Cytotoxic T cell (primary cell): ENCODE data around the gene PDE9A.

- PRO-cap, 2 experiments = no peak in any of the 2 experiments
Observed at GRCh38 chr21:41952710-41953270, 1.0 kb downstream of the C2CD2 start.

GRCh38 chr21:42021668-42022710, 11.8 kb upstream of the ZBTB21 start:
- PRO-cap, 2 experiments = no peak in any of the 2 experiments

- PRO-cap, 2 experiments = no peak in any of the 2 experiments
Observed at GRCh38 chr21:42191981-42192439, 26.9 kb upstream of the ABCG1 start.

- PRO-cap, 2 experiments = no peak in any of the 2 experiments
Observed at GRCh38 chr21:42262803-42263338, 43.9 kb downstream of the ABCG1 start.

GRCh38 chr21:42275811-42276728, 39.1 kb downstream of the TFF3 start:
- PRO-cap, 2 experiments = no peak in any of the 2 experiments

DNA sequence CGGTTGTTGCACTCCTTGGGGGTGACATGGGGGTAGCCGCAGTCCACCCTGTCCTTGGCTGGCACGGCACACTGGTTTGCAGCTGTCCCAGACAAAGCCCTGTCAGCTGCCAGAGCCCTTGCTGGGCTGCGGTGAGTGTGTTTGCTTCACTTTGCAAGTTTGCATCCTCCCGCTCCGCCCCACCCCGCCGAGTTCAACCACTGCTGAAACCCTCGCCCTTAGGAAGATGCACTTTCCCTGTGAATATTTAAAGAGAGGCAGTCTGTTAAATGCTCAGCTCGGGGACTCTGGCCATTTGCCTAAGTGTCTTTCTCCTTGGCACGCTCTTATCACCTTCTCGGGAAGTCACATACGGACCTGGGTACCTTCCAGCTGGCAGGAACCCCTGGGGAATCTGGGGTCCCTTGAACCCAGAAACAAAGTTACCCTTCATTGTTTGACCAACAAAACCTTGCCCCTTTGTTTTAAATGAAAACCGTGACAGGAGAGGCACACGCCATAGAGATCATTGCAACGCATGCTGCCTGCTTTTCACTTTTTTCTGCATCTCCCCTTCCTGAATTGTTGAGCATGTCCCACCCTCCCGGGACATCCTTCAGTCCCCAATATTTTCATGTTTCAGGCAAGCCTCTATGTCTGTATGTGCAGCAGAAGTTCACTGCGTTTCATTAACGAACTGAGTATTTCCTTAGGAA, 1.5 kb downstream of the TFF3 start:
- PRO-cap, 2 experiments = no peak in any of the 2 experiments

DNA sequence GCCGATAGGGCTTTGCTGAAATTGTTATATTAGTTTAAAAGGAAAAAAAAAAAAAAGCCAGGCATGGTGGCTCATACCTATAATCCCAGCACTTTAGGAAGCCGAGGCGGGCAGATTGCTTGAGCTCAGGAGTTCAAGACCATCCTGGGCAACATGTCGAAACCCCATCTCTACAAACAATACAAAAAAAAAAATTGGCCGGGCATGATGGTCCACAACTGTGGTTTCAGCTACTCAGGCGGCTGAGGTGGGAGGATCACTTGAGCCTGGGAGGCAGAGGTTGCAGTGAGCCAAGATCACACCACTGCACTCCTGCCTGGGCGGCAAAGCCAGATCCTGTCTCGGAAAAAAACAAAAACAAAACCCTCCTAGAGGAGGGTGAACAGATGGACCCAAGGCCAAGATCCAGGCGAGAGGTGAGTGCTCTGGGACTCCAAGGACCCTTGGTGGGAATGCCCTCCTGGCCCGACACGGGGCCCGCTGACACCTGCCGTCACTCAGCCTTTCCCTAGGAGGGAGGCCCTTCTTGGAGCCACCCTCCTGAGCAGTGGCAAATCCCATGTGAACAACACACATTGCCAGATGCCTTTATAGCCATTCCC, 503 bp downstream of the TFF2 start:
- PRO-cap, 2 experiments = no peak in any of the 2 experiments

GRCh38 chr21:42404590-42405081, 934 bp downstream of the UBASH3A start:
- PRO-cap, 2 experiments = no peak in any of the 2 experiments

DNA sequence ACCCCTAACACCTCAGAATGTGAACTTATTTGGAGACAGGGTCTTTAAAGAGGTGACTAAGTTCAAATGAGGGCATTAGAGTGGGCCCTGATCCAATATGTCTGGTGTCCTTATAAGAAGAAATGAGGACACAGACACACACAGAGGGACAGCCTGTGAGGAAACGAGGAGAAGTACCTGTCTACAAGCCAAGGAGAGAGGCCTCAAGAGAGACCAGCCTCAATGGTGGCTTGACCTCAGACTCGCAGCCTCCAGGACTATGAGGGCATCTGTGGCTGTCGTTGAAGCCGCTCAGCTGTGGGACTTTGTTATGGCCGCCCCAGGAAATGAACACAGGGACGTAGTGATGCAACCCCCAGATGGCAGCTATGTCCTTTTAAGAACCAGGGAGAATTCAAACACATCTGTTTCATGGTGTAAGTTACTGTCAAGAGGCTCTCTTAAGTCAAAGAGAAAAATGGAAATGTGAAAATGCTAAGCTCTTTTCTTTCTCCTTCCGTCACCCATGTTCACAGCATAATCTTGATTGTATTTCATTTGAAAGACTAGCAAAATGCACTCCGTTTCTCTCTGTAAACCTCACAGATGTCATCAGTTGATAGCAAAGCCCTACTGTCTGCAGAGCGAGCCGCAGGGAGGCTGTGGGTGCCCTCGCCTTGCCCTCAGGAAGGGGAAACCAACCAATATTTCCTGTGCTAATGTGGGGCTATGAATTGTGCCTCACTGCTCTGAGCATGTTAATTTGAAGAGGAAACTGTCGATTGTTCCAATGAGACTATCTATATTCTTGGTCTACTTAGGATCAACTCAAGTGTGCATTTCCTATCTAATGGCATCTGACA, 21.3 kb downstream of the UBASH3A start:
- PRO-cap, 2 experiments = peak in 2 of 2 experiments; most common plus-strand start position 610 of the sequence (in 1); most common minus-strand start position 524 of the sequence (in 2)

DNA sequence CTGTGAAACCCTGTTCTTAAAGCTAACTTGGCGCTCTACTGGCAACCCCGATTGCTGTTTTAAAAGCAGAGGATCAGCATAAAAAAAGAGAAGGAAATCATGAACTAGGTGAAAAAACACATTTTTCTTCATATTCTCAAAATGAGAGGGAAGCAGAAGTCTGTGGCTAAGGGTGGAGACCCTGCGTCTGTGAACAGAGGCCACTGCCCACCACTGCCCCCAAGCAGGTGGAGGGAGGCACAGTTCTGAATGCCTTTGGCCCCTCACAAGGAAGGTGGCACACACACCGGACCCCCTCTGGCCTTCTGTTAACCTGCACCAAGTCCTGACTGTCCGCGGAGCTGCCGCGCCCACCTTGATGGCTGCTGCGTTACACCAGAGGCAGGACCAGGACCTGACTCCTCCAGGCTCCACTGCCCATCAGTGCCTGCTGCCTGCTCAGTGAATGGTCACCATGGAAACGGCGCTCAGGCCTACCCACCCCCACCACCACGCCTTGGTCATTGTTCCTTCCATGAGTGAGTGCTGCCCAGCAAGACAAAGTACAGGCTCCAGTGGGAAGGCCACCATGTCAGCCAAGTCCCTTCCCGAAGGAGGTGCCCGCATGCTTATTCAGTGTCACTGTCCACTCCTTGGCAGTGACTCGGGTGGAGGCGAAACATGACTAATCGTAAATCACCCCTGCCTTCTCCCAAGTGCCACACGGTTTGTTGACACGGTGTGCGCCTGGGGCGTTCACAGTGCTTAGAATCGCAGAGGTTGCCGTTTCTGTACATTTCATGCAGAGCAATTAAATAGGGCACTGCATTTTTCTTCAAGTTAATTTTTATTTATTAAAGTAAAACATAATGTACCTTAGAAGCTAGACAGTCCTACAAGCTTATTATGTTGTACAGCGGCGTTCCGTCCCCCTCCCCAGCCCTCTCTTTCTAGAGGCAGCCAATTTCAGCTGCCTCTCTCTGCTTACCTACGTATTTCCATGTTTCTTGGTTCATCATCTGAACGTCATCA, 57.3 kb downstream of the SLC37A1 start:
- PRO-cap, 2 experiments = no peak in any of the 2 experiments

DNA sequence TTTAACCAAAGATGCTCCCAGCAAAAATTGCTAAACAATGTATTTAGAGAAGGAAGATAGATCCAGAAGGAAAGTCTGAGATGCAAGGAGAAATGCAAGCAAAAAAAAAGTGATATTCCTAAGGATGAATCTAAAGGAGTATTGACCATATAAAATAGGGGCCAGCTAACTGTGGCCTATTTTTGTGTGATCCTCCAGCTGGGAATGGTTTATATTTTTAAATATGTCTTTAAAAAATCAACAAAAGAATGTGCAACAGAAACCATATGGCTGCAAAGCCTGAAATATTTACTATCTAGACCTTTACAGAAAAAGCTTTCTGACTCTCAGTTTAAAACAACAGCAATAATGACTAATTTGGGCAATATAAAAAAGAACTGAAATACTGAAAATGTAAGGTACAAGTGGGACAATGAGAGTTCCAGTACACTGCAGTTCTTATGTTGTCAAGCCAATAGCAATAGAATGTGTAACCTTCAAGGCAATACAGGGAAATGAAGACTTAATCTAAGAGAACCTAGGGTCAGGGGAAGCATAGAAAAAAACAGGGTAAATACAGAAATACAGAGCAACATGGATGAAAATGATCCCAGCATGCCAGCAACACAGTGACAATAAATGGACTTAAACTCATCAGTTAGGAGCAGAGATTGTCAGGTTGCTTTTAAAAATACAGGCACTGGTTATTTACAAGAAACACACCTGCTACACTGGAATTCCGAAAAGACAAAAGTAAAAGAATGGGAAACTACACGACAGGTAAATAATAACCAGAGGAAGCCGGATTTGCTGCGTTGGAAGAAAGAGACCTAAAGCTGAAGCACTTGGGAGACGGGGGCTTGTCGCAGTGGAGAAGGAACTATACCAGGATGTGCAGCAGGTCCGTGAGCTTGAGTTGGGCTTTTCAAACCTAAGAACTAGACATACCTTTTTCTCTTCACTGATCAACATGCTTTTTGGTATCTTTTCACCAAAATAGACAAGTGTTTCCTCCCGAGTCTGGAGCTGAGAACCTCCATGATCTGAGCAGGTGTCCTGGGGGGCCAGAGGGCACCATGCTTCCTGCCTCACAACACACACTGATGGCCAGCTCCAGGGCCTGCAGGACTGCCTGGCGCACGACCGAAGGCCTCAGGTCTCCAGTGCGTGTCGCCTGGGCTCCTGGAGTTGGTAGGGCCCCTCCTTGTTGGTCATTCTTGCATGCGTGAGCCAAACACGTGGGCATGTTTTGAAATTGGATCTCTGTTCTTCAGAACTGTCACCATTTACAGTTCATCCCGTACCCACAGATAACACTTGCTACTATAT, 63.9 kb downstream of the SLC37A1 start:
- PRO-cap, 2 experiments = no peak in any of the 2 experiments

DNA sequence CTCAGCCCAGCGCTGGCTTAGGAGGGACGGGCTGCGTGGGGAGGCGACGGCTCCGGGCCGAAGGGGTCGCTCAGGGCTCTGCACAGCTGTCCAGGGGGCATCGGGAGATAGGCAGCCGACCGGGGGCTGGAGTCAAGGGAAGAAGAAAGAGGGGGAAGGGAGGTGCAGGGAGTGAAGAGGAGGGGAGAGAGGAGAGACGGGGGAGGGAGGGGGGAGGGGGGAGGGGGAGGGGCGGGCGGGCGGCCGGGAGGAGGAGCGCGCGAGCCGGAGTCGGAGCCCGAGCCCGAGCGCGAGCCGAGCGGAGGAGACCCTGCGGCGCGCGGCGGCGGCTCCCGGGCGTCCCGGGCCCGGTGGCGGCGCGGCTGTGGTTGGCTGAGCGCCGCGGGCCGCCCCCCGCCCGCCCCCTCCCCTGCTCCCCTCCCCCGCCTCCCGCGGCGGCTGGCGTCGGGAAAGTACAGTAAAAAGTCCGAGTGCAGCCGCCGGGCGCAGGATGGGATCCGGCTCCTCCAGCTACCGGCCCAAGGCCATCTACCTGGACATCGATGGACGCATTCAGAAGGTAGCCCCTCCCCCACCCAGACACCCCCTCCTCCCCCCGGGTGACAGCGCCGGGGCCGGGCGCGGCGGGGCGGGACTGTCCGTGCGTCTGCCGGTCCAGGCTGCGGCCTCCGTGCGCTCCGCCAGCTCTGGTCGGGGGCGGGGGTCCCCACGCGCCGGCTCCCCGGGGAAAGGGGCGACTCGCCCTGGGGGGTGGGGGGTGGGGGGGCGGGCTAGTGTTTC, at the start of gene PDE9A:
TSS of gene PDE9A (plus strand) at position 297 of the 780 bp plus-strand sequence.
- PRO-cap, 2 experiments = no peak in any of the 2 experiments

DNA sequence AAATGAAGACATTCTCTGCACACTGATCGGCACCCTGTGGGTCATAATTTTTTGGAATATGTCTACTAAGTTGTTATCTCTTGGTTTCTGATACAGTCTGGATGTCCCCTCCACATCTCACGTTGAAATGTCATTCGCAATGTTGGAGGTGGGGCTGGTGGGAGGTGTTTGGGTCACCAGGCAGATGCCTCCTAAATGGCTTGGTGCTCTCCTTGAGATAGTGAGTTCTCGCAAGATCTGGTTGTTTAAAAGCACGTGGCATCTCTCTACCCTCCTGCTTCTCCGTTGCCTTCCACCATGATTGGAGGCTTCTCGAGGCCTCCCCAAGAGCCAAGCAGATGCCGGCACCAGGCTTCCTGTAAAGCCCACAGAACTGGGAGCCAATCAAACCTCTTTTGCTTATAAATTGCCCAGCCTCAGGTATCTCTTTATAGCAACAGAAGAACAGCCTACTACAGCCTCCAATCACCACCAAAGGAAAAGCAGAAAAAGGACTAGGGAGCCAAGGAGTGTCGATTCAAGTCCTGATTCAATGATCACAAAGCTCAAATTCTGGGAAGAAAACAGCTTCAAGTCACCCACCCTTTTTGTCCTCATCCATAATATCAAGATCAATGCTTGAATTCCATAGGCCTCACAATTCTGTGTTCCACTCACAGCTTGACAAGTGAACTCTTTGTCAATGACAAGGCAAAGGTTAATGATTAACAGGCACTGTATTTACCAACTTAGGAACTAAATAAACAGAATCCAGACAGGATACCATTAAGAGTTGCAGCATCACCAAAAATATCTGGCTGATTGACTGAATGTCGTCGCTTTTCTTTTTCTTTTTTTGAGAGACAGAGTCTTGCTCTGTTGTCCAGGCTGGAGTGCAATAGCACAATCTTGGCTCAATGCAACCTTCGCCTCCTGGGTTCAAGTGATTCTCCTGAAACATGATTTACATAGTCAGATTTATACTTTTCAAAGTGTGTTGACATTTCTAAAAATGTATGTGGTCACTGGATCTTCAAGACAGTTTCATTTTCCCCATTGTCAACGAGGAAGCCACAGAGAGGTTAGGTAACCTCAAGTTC, 80.7 kb downstream of the PDE9A start:
- PRO-cap, 2 experiments = no peak in any of the 2 experiments

GRCh38 chr21:42833970-42834927, 45.1 kb downstream of the WDR4 start:
- PRO-cap, 2 experiments = no peak in any of the 2 experiments

- PRO-cap, 2 experiments = no peak in any of the 2 experiments
Observed at GRCh38 chr21:42940037-42940462, 14.6 kb upstream of the ERVH48-1 start.

DNA sequence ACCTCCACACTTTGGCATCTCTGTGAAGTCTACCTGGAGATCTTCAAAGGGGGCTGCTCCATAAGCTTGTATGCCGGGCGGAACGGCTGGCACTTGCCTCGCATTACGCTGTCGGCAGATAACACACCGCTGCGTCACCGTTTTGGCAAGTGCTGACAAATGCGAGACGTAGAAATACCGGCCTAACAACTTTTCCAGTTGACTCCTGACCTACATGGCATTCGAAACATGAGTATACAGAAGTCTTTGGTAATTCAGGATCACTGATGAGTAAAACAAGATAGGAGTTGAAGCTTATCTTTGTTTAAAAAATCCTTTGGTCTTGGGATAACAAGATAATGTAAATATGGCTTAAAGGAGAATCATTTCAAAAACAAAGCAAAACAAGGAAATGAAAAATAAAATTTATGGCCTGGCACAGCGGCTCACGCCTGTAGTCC, 18.7 kb upstream of the PKNOX1 start:
- PRO-cap, 2 experiments = no peak in any of the 2 experiments

GRCh38 chr21:42956591-42957730, 17.4 kb upstream of the PKNOX1 start:
- PRO-cap, 2 experiments = no peak in any of the 2 experiments

GRCh38 chr21:42973662-42974057, 702 bp upstream of the PKNOX1 start:
- PRO-cap, 2 experiments = no peak in any of the 2 experiments

GRCh38 chr21:43188670-43189282, 20.0 kb downstream of the CRYAA start:
- PRO-cap, 2 experiments = no peak in any of the 2 experiments

DNA sequence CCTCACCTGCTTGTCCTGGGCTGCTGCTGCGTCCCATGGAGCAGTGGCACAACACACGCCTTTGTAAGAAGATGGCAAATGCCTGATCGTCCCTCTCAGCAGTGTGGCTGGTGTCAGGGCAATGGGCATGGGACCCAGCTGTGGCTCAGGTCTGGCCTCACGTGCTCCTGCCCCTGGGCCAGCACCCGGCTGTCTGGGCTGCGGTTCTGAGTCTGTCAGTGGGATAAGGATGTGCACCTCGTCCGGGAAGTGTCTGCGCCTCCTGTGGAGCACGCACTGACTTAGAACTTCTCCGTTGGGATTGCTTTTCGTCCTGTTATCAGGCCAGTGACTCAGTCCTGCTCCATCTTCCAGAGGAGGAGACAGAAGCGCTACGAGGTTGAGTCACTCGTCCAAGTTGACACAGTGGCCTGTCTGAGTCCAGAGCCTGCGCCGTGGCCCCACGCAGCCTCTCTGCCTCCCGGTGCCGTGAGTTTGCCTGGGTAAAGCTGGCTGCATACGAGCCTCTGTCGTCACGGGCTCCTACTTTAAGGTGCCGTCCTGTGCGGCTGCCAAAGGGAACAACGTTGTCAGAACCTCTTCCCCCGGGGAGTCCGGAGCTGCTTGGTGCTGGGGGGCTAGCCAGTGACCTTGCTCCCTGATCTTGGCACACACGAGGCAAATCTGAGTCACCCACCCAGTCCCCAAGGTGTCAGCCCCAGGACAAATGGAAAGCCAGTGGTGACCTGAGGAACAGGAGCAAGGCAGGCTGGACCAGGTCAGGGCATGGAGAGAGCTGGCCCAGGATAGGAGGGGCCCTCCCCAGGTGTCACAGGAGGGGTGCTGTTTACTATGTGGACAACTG, 41.2 kb downstream of the CRYAA start:
- PRO-cap, 2 experiments = no peak in any of the 2 experiments